Metastatic Liver Carcinoma in the Adrenal Gland (tissue), 2 donors: ENCODE measurements around a stretch of chr11.

- PRO-cap, 2 experiments = no peak in any of the 2 experiments
These were observed 2.0 kb downstream of the EIF4G2 start for GRCh38 chr11:10806714-10807144.

GRCh38 chr11:10899036-10899947 is 41.4 kb upstream of the ZBED5 start:
- PRO-cap, 2 experiments = no peak in any of the 2 experiments

GRCh38 chr11:11146732-11147213 is 206.3 kb downstream of the CSNK2A3 start:
- PRO-cap, 2 experiments = no peak in any of the 2 experiments

GRCh38 chr11:11239624-11240147 is 113.4 kb downstream of the CSNK2A3 start:
- PRO-cap, 2 experiments = peak in 1 of 2 experiments; most common minus-strand start chr11:11239914 (in 1)

DNA sequence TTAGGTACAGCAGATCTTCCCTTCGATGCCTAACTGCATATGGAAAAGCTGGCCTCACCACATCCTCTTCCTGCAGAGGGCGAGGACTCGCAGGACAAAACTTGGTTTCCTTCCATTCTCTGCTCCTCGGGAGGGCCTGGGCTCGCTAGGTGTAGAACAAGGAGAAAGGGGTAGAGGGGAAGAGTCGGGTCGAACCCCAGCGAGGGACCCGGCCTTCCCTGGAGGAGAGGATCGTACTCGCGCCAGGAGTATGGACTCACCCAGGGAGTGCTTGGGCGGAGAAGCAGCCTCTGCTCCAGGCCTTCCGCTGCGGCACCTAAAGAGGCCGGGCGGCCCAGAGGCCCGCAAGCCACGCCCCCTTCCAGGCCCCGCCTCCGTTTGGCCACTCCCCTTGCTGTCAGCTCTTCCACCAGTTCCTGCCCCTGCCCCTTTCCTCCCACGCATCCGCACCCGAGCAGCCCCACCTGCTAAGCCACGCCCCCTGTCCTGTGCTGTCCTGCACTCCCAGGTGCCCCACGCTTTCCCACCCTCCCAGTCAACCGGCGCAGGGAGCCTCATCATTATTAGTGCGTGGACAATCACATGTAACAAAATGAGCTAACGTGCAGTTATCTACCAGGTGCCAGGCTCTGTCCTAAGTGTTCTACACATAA is 30.4 kb upstream of the USP47 start:
- PRO-cap, 2 experiments = no peak in any of the 2 experiments

DNA sequence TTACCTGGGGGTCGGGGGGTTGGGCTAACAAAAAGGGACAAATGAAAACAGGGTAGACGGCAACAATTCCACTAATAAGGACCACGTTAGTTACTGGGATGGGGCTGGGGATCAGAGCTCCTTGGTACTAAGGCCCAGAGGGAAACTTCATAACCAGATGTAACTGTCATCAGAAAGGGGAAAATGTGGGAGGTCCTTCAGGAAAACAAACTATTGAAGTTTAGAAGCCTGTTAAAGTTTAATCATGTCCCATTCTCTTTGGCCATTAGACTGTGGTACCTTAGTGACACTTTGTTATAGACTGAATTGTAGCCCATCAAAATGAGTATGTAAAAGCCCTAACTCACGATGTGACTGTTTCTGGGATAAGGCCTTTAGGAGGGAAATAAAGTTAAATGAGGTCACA is 27.2 kb upstream of the USP47 start:
- PRO-cap, 2 experiments = no peak in any of the 2 experiments

- PRO-cap, 2 experiments = no peak in any of the 2 experiments
These were observed 638 bp downstream of the USP47 start for GRCh38 chr11:11842269-11842950.

GRCh38 chr11:11885514-11886094 is 43.8 kb downstream of the USP47 start:
- PRO-cap, 2 experiments = no peak in any of the 2 experiments

GRCh38 chr11:11916798-11917790 is 75.3 kb downstream of the USP47 start:
- PRO-cap, 2 experiments = no peak in any of the 2 experiments

- PRO-cap, 2 experiments = no peak in any of the 2 experiments
These were observed 45.3 kb downstream of the DKK3 start for GRCh38 chr11:11963156-11963505.

DNA sequence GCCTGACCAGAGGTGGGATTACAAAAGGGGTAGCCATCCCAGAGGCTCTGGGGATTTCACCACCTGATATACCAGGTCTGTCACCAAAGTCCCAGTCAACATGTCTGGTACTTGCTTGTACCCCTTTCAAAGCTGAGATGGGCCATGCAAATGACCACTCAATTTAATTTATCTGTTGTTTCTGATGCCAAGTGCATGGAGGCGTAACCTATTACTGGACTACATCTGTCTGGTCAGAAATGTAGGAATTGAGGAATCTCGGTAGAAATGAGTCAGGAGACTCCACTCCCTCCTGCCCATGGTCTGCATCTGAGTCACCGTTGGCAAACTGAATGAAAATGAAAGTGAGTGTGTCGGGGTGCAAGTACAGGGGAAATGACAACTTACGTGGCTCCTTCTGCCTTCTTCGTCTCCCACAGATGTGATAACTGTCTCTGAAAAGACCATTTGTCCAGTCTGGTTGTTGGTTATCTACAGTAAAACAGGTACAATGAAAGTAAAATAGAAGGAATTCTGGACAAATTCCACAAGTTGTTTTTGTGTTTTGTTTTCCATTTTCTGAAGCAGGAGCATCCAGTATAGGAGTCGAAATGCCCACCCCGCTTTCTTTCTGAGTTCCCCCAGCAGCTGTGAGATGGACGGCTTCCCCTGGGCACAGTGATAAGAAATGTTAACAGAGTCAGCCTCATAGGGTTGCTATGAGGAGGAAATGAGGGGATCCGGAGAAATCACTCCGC is 9.9 kb downstream of the DKK3 start:
- PRO-cap, 2 experiments = no peak in any of the 2 experiments

GRCh38 chr11:12051099-12051355 is 42.6 kb upstream of the DKK3 start:
- PRO-cap, 2 experiments = no peak in any of the 2 experiments

GRCh38 chr11:12066161-12066641 is 44.2 kb upstream of the MICAL2 start:
- PRO-cap, 2 experiments = no peak in any of the 2 experiments

DNA sequence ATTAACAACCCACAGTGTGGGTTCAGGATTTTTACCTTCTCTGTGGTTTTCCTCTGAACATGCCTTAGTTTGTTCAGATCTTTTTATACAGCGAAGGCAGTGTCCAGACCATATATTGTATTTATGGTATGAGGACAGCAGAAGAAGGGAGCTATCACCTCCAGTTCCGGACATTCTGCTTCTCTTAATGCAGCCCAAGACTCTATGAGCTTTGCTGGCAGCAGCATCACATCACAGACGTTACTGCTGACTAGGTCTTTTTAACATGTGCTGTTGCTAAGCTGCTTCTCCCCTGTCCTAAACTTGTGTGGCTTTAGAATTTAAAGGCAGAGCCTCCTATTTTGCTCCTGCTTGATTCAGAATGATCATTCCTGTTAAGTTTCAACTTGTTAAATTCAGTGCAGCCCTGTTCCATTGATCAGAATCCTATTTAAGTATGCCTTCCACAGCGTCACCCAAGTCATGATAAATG is 13.4 kb downstream of the MICAL2 start:
- PRO-cap, 2 experiments = no peak in any of the 2 experiments

DNA sequence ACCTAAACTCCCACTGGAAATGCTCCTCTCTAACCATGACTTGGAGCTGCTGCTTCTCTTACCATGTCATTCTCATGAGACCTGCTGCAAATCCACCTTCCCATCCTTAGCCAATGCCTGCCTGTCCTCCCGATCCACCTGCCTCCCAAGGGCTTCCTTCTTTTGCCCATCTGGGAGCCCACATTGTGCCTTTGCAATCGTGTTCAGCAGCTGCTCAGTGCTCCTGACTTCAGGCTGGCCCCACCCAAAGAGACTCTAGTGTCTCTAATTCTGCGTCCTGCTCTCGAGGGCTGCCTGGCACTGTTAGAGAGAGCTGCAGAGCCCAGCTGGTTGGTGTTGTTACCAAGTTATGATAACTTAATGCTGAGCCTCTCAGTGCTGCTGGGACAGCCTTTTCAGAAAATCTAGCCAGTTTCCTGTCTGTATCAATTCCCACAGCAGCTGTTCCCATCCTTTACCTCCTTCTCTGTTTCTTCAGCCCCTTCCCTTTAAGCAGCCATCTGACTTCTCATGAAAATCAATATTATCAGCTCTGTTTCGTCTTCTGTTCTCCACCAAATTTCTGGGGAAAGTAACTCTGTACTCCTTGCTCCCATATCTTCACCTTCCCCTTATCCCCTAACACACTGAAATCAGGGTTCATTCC is 69.2 kb downstream of the MICAL2 start:
- PRO-cap, 2 experiments = no peak in any of the 2 experiments

DNA sequence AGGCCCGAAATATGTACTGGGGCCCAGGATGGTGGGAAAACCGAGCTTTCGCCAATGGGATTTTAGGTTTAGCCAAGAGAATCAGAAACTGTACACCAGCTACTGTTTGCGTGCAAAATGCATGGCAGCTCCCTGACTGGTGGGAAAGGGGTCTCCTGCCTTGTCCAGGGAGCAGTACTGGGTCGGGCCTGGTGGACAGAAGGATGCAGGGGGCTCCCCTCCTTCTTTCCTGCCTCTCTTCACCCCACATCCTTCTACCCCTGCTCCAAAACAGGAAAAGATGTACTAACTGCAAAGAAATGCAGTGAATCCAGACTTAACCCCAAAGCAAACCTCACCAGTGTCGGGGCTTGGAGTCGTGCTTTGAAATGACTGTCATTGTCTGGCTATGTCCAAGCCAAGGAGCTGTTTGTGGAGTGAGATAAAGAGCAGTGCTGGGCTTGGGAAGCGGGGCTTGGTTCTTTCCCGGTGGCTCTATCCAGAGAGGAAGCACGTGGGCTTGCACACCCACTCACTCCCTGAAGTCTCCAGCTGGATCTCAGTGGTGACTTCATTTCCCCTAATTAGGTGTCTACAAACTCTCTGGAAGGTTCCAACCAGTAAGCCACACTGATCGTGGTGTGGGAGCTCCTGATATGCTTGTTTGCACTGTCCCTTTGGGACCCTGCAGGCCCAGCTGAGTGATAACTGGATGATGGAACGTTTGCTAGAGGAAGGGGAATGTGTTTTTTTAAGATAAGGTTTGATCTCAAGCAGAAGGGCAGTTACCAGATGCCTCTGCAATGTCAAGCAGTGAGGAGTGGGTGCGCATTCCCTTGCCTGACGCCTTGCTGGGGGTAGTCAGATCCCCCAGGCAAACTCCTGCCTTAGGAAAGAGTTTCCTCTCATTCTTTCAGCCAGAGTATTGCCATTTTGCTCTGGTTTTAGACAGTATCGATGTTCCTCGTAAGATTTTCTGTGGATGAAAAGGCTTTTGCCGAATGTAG is 90.6 kb downstream of the MICAL2 start:
- PRO-cap, 2 experiments = no peak in any of the 2 experiments

DNA sequence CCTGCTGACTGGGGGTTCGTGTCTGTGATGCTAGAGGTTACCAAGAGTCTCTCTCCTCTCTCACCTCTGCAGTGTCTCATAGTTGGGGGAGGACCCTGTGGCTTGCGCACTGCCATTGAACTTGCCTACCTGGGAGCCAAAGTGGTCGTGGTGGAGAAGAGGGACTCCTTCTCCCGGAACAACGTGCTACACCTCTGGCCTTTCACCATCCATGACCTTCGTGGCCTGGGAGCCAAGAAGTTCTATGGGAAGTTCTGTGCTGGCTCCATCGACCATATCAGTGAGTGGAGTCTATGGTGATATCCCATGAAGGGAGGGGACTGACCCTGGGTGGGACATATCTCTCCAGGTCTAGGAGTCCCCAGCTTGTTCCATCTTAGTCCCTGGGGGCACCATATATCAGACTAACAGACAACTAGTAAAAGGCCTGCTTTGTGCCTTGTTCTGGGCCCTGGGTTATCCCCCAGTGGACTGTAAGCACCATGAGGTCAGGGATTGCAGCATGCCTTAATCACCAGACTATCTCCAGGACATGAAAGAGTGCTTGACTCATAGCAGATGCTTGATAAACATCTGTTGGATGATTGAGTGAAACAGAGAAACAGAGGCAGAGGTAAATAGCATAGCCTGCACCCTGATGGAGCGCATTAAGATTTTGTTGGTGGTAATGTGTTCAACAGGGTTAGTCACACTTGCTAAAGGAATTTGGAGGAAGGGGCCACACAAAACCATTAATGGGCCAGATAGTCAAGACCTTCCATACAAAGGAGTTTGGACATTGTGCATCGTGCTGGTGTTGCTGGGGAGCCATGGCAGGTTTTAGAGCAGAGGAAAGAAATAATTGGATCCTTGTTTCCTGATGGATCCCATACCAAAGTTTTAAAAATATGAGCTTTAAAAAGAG is 94.0 kb downstream of the MICAL2 start:
- PRO-cap, 2 experiments = no peak in any of the 2 experiments

DNA sequence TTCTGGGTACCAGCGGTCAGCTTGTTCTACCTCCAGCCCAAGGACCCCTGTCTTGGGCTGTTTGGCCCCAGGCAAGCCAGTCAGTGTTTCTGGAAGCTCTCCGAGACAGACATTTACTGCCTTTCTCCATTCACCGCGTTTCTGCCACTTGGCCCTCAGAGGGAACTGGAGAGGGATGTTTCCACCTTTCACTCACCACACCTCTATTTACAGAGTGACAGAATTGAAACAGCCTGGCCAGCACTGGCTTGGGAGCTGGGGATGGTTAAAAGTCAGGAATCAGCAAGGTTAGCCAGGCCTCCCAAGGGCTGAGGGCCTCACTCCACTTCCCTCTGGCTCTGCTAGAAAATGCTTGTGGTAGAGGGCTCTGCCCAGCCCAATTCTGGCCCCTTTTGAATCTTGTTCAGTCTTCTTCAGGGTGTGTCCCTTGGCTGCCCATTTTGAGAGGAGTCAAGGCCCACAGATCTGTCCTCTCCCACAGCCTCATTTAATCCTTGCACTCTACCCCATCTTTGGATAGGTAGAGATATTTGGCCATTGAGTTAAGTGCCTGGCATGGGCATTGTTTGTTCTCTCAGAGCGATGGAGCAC is 119.1 kb downstream of the MICAL2 start:
- PRO-cap, 2 experiments = no peak in any of the 2 experiments

DNA sequence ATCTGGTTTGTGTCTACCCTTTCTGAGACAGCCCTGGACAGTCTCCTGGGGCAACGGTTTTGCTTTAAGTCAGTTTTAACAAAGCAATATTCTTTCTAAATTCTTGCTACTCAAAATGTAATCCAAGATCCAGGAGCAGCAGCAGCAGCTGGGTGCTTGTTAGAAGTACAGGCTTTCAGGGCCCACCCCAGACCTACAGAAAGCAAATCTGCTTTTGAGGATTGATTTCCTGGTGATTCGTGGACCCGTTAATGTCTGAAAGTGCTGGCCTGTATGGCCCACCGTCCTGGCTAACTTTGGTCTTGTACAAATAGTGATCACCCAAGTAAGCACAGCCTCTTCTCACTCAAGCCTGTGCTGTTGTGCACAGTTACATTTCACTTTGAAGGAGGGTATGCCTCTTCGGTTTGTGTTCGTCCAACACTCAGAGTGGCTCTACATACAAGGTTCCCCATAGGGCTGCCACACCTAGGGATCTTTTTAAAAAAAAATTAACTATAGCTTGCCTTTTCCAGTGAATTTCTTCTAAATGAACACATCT is 127.3 kb downstream of the MICAL2 start:
- PRO-cap, 2 experiments = no peak in any of the 2 experiments

- PRO-cap, 2 experiments = no peak in any of the 2 experiments
These were observed 131.9 kb downstream of the MICAL2 start for GRCh38 chr11:12242038-12242976.